Sciatic nerve (tissue), 1 donor: Measurements from ENCODE around the genes LSG1, FAM43A and XXYLT1.

DNA sequence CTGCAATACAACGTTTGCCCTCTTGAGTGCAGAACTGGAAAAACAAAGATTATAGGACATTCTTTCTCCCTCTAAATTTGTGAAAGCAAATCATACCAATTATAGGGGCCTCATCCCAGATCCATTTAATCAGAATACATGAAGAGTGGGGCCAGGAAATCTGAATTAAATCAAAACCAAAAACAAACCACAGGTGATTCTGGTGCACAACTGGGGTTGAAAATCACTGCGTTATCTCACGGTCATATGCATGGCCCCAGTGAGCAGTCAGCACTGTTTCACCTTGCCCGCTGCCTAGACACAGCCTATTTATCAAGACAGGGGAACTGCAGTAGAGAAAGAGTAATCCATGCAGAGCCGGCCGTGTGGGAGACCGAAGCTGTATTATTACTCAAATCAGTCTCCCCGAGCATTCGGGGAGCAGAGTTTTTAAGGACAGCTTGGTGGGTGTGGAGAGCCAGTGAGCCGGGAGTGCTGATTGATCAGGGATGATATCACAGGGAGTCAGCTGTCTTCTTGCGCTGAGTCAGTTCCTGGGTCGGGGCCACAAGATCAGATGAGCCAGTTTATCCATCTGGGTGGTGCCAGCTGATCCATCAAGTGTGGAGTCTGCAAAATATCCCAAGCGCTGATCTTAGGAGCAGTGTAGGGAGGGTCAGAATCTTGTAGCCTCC, 58.2 kb downstream of the TMEM44 start:
- PRO-cap, result no peak

GRCh38 chr3:194671595-194672811, at the start of gene LSG1:
Gene LSG1, minus strand, starts transcription at chr3:194672191.
- PRO-cap, result bidirectional peak, plus-strand start at chr3:194672581, minus-strand start at chr3:194672162

- PRO-cap, result unidirectional peak, plus-strand start at chr3:194685883
These were observed at the start of gene FAM43A for GRCh38 chr3:194685603-194686522. Gene FAM43A, plus strand, starts transcription at chr3:194685883.

DNA sequence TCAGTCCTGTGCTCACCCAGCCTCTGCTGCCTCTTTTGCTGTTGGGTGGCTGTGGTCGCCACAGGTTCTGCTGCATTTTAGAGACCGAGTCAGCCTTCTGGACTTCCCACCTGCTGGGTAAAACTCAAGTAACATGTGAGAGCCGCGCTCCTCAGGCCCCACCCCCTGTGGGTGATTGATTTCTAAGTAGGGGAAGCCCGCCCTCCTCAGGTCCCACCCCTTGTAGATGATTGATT, 83.2 kb downstream of the FAM43A start:
- PRO-cap, result bidirectional peak, plus-strand start outside the sequence, minus-strand start at position 112 of the sequence

- PRO-cap, result no peak
These were observed 184.9 kb downstream of the FAM43A start for GRCh38 chr3:194870632-194870870.

GRCh38 chr3:194985128-194985713, 285.7 kb downstream of the XXYLT1 start:
- PRO-cap, result bidirectional peak, plus-strand start at chr3:194985352, minus-strand start at chr3:194985203

DNA sequence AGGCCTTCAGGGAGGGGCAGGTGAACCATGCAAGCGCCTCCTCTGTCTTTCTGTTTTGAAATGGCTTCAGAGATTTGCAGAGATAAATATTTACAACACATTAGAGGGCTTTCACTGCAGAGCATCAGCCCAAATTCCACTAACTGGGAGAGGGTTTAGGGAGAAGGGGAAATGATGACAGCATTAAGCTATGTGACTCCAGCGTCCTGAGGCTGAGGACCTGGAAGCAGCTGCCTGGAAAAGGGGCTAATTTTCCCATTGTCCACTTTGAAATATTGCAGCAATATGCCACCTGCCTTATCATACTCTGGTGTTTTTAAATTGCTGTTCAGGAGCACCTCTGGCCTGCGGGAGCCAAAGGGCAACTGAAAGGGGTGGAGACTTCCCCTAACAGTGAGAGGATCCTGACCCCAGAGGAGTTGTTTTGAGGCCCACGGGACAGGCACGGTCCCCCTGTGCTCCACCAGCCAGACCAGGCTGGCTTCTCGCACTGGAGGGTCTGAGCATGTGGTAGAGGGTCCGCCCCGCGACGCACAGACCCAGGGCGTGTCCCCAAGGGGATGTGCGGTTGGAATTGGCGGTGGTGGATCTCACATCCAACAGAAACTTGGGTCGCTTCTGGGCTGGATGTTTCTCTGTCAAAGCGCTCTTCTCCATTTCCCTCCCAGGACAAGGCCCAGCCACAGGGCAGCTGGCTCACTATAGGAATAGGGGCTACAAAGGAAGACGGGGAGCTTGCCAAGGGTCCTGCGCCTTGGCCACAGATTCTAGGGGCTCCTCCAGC, 110.5 kb downstream of the XXYLT1 start:
- PRO-cap, result bidirectional peak, plus-strand start at position 211 of the sequence, minus-strand start at position 57 of the sequence

- PRO-cap, result no peak
These were observed 66.2 kb downstream of the XXYLT1 start for GRCh38 chr3:195204733-195205150.

DNA sequence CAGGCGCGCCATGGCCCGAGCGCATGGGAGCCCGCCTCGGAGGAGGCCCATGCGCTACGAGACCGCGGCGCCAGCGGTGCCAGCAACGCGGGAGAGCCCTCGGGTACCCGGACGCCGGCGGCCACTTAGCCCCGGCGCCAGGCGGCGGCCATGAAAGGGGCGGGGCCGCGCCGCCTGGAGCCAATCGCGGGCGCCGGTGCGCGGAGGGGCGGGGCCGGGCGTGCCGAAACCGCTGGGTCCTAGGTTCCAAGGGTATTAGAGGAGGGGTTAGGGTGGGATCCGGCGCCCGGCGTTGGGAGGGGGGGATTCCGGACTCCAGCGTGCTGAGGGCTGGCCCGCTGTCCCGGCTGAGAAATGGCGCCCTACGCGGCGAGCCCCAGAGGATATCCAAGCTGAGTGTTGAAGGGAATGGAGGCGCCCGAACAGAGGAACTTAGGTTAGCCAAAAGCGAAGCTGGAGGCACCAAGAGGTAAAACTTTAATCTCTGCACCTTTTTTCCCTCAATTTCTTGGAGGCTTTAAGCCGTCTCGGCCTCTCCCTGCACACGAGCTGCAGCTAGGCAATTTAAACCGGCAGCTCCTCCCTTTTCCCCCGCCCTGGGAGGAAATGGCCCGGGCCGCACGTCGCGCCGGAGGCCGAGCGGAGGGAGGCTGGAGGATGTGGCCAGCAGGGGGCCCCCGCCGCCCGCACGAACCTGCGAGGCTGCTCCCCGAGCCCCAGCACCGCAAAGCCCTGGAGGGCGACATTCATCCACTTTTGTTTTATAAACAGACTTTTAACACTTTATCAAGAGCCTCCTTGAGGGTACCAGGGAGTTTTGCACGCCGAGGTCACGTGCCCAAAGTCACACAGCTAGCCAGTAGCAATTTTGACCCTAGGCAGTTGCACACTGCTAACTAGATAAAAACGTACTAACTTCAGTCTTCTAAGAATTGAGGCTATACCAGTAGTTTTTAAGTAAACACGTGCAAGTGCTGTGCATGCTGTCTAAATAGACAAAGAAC, at the start of gene XXYLT1:
XXYLT1 (minus strand) TSS at position 152 of the 1,004 bp plus-strand sequence.
- PRO-cap, result bidirectional peak, plus-strand start at position 255 of the sequence, minus-strand start at position 152 of the sequence; unidirectional peak, minus-strand start at position 607 of the sequence

GRCh38 chr3:195301947-195302318, 31.0 kb upstream of the XXYLT1 start:
- PRO-cap, result no peak

DNA sequence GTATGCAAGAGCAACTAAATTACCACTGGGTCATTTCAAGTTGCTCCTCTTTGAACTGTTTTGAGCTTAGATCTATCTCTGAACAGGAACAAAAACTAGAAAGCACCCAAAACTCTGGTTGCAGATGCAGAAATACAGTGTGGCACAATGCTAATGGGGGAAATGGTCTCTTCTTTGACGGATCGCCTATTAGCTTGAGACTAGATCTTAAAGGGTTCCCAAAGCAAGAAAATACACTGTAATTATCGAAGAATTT, 888 bp downstream of the PPP1R2 start:
- PRO-cap, result unidirectional peak, plus-strand start at position 153 of the sequence

DNA sequence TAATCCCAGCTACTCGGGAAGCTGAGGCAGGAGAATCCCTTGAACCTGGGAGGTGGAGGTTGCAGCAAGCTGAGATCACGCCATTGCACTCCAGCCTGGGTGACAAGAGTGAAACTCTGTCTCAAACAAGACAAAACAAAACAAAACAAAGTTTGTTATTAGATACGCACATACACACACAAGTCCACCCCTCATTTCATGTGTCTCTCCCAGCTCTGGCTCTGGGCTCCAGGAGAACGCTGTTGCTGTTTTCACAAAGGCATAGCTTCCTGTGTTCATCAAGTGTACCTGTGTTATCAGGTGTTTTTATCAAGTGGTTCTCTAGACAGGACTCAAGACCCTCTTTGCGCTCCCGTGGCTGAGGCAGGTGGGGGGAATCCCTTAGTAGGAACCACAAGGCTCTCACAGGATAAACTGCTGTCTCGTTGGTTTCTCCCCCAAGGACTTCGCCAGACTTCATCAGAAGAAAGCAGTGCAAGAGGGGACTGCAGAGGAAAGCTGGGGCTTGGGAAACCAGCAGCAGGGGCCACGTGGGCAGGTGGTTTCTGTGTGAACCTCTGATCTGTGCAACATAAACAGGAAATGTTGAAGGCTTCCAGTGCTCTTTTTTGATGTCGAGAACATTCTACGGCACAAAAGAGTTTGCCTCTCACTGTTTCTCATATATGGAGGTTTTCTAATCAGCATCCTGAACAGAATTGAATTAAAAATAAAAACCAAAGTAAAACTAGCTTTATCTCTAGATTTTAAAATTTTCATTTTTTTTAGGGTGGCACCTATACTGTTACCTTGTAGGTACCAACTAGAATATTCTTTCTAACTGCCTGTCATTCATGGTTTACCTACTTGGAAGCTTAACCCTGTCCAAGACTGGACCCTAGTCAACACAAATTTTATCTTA, 7.0 kb upstream of the PPP1R2 start:
- PRO-cap, result no peak

- PRO-cap, result no peak
These were observed 12.0 kb upstream of the APOD start for GRCh38 chr3:195595800-195596132.

DNA sequence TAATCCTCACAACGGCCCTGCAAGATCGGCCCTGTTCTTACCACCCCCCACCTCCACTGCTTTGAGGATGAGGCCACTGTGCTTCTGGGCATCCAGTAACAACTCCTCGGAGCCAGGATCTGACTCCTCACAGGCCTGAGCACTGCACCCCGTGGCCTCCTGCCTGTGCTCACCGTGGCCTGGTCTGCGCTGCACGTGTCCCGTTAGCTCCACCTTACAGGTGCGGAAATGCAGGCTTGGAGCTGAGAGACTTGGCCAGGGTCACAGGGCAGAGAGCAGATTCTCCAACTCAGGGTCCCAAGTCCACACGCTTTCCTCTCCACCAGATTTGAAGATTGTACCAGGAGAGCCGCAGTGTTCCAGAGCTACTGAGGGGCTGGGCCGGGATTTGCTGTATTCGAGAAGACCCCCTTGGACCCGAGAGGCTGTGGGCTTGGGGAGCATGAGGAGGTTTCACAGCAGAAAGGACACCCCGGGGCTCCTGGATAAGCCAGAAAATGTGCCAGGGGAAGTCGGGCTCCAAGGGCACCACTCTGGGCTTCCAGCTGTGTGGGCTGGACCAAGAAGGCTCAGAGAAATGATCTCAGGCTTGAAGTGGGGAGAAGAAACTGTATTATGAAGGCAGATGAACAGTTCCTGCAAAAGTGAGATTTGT, 32.5 kb upstream of the APOD start:
- PRO-cap, result no peak

DNA sequence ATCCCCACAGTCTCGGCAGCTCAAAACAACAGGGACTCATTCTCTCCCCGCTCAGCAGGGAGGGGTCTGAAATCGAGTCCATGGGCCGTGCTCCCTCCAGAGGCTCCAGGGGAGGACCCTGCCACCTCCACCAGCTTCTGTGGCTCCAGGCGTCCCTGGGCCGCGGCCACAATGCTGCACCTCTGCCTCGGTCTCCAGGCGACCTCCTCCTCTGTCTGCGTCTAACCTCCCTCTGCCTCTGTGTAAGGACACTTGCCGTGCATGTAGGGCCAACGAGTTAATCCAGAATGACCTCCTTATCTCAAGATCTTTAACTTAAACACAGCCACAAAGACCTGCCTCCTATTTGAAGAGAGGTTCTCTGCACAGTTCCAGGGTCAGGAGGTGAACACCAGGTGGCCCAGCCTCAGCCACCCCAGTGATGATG, 46.6 kb upstream of the APOD start:
- PRO-cap, result no peak

GRCh38 chr3:195688923-195689145, 31.9 kb upstream of the MUC20 start:
- PRO-cap, result no peak

DNA sequence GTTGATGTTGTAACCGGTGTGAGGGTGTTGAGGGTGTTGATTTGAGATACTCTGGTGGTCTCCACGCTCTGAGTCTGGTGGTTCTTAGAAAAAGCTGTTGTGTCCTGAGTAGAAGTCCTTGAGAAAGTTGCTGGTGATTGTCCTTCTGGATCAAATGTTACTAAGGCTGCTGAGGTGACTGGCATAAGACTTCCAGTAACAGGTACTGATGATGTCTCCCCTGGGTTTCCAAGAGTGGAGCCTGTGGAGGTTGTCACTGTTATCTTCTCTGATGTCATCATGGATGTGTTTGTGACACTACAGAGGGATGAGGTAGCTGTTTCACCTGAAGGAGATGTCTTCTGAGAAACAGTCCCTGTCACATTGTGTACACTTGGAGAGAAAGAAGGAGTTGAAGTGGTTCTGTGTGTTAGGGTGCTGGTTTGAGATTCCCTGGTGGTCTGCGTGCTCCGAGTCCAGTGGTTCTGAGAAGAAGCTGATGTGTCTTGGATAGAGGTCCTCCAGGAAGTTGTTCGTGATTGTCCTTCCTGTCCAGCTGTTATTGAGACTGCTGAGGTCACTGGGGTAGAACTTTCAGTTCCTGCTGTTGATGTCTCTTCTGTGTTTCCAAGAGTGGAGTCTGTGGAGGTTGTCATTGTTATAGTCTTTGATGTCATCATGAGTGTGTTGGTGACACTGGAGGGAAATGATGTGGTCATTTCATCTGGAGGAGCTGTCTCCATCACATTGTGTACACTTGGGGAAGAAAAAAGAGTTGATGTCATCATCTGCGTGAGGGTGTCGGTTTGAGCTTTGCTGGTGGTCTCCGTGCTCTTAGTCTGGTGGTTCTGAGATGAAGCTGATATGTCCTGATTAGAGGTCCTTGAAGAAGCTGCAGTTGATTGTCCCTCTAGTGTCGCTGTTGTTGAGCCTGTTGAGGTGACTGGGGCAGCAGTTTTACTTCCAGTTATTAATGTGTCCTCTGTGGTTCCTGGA, 20.9 kb downstream of the MUC4 start:
- PRO-cap, result no peak

DNA sequence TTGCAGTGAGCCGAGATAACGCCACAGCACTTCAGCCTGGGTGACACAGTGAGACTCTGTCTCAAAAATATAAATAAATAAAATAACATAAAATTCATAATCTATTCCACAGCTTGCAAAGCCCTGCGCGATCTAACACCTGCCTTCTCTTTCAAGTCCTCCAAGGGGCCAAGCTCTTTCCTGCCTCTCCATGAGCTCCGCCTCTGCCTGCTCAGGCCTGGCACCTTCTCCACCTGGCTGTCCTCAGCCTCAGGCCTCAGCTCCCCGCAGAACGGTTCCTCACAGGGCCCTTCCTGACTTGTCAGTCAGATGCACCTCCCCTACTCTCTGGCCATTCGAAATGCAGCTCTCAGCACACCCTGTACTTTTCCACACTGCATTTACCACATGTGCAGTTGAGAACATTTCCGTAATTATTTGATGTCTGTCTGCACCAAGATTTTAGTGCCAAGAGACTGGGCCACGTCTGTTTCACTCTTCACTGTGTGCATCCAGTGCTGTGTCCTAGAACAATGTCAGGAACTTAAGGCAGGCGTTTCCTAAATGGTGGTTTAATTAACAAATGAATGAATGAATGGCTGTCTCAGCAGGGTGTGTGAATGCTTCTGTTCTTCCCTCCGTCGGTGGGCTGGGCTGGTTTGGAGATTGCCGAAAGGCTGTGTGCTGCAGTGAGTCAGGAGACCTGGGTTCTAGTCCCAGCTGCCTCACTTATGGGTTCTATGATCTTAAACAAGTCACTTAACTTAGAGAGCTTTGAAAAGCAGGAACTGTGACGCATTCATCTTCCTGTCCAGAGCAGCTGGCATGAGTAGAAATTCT, 5.5 kb downstream of the MUC4 start:
- PRO-cap, result no peak

DNA sequence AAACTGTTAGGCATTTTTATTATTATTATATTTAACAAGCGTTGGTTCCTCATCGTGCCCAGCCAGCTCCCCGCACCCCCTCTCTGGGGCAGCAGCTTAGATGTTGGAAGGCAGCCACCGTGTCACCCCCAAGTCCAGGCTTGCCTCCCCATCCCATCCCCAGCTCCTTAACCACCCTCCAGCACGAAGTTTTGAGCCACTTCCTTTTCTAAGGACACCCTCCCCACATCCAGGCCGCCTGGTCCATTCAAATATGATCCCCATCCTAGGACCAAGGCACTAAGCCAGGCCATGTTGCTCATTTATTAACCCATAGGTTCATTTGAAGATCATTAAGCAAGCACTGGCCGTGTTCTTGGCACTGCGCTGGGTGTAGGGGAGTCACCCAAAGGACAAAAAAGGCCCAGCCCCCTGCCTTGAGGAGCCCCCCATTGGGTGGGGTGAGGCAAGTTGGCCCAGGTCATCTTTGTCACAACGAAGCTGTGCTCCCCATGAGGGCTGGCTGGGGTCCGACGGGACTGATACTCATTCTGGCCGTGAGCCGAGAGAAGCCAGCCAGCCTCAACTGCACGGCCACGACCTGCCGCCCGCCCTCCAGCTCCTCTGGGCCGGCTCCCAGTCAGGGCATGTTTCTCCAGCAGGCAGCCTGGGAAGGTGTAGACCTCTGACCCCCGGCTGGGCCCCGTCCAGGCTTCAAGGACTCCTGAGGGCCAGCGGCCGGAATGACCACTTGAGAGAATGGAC, 17.9 kb upstream of the MUC4 start:
- PRO-cap, result no peak

DNA sequence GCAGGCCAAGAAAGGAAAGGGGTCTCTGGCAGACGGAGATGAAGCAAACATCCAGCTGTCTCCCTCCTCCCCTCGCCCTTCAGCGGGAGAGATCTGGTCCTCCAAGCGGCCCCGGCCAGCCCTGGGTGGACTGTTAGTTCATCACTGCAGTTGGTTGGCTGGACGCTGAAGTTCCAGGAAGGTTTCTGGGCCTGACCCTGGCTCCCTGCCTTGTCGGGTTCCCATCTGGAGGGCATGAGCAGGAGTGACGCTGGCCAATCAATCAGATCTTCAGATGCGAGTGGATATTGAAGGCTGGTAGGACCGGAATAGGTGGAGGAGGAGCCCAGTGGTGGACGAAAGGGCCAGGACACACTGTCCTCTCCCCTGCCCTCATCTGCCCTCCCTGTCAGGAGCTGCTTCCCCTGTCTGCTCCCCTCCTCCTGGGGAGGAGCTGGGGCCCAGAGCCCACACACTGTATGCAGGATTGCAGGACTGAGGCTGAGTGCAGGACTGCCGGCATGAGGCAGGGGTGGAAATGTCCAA, 27.9 kb upstream of the MUC4 start:
- PRO-cap, result no peak